ENCODE data around the gene HERC2.

DNA sequence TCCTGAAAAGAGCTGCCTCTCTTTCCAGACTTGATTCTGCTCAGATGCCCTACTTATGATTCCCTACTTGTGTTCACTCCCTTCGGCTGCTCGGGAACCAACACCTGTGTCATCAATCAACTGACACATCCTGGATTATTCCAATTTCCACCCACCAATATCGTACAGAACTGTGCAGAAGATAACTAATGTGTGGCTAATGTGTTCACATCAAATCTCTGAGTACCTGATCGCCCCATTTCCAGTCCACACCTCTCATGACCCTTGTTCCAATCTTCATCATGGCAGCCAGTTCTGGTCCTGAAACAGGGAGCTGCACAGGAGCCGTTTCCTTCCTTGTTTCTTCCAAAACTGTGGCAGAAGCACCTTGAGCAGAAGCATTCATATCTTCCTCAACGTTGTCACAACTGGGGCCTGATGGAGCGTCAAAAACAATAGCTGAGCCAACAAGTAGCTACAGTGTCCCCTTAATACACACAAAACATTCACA is 100.1 kb downstream of the HERC2 start:
- RRBS, 2 experiments: no CpG with 5 or more reads among the region's 7 CpGs

GRCh38 chr15:28322024-28322291 is at the start of gene HERC2:
Gene HERC2 (minus strand): TSS chr15:28322179.
- RRBS, 2 experiments: no CpG with 5 or more reads among the region's 43 CpGs

- RRBS, 2 experiments: no CpG with 5 or more reads among the region's 23 CpGs
Measured at GRCh38 chr15:29118079-29118595, 151.5 kb downstream of the NSMCE3 start.

DNA sequence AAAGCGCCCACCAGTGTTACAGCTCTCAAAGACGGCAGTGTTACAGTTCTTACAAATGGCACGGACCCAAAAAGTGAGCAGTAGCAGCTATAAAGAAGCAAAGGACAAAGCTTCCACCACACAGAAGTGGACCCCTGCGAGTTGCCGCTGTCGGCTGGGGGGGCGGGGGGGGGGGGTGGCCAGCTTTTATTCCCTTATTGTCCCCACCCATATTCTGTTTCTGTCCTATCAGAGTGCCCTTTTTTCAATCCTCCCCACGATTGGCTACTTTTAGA is 86.5 kb upstream of the ENTREP2 start:
- RRBS, 2 experiments: no CpG with 5 or more reads among the region's 8 CpGs

DNA sequence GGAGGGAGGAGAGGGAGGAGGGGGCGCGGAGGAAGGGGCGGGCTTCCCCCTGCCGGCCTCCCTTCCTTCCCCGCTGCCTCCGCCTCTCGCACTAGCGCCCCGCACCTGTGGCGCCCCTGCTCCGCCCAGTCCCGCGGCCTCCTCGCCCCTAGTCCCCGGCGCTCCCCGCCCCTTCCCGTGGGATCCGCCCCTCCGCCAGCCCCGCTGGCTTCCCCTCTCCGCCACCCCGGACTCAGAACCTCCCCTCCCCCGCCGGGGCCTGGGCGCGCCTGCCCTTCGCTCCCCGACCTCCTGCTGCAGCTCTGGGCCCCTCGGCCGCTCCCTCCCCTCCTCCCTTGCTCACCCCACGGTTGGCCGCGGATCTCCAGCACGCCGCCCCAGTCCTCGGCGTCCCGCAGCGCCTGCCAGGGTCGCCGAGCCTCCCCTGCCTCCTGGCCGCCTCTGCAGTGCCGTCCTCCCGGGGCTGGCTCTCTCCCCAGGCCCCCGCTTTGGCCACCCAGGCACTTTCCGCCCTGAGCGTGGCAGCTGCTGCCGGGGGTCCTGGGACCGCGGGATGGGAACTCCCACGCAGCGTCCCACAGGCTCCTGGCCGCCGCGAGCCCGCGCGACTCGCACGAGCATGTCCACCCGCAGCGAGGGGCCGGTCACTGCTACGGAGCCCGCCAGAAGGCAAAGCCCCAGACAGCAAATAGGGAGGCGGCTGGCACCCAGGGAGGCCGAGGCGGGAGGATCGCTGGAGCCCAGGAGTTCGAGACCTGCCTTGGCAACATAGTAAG is 104.2 kb upstream of the ENTREP2 start:
- RRBS, 2 experiments: under 1 to 4% methylated on average over 18 to 30 of the region's 71 CpGs

- RRBS, 2 experiments: no CpG with 5 or more reads among the region's 5 CpGs
Measured at GRCh38 chr15:29677170-29677480, 106.3 kb upstream of the ENTREP2 start.

- RRBS, 2 experiments: no CpG with 5 or more reads among the region's 16 CpGs
Measured at GRCh38 chr15:29686993-29687732, 116.4 kb upstream of the ENTREP2 start.

- RRBS, 2 experiments: 49 to 63% methylated on average over 13 of the region's 36 CpGs
Measured at GRCh38 chr15:30044297-30044689, 38.5 kb upstream of the GOLGA8J start.

- RRBS, 2 experiments: no CpG with 5 or more reads among the region's 99 CpGs
Measured at GRCh38 chr15:30470752-30471461, 56.8 kb upstream of the GOLGA8R start.

DNA sequence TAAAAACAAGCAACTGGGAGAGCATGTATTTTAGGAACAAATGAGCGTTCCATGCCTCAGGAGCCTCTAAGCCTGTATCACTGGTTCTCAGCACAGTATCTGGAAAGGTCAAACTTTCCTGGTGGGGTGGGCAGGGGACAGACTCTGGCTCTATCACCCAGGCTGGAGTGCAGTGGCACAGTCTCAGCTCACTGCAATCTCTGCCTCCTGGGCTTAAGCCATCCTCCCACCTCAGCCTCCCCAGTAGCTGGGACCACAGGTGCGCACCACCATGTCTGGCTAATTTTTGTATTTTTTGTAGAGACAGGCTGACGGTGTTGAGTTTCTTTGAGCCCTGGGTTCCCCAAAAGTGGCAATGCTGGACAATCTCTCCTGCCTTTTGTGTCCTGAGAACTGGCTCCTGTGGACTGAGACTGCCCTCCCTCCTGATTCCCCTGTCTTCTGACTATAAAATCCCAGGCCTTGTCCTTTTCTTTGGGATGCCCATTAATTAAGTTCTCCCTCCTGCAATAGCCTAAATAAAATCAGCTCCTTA is 42.0 kb downstream of the FAN1 start:
- RRBS, 2 experiments: no CpG with 5 or more reads among the region's 3 CpGs

- RRBS, 2 experiments: 0% methylated on average over 5 of the region's 9 CpGs; no CpG with 5 or more reads in 1 of the 2 experiments
Measured at GRCh38 chr15:30992131-30992371, 623 bp upstream of the MTMR10 start.

DNA sequence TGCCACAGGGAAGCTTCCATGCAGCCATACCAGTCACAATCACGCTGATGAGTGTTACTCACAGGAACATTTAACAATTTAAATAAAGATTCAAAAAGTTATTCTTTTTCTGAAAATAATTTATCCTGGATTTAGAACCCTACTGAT is 817 bp upstream of the MTMR10 start:
- RRBS, 2 experiments: no CpG with 5 or more reads among the region's 1 CpG

DNA sequence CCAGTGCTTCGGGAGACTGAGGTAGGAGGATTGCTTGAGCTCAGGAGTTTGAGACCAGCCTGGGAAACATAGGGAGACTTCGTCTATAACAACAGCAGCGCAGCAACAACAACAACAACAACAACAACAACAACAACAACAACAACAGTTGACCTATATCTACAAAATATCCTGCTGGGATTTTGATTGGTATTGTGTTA is 16.0 kb upstream of the MTMR10 start:
- RRBS, 2 experiments: no CpG with 5 or more reads among the region's 3 CpGs

- RRBS, 2 experiments: no CpG with 5 or more reads among the region's 14 CpGs
Measured at GRCh38 chr15:31081086-31082070, 20.1 kb downstream of the TRPM1 start.

- RRBS, 2 experiments: no CpG with 5 or more reads among the region's 11 CpGs
Measured at GRCh38 chr15:31082858-31083456, 18.6 kb downstream of the TRPM1 start.

DNA sequence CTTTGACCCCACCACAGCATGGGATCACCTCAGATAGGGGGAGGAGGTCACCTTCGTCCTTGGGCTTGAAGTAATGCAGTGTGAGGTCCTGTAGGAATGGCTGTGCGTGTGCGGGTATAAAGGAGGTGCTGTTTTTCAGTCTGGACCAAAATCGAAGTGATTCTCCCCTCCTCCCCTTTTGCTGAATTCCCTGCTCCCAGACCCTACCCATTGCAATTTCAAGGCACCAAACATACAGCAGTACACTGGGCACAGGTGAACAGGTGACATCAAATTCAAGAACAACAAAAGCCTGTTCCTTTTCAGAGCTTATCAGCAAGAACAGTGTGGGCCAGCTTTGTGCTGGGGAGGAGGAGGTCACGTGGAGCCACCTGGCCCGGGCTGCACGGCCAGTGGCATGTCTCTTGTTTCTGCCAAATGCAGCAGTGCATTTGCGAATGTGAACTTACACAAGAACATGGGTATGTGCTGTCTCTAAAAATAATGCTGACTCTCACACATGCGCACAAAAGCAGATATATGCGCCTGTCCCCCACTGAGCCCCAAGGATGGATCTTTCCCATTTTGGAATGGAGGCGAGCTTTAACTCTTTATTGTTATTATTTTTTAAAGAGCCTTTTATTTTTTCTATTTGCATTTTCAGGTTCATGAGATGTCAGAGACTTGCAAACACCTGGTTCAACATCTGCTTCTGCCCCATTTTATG is 57.7 kb upstream of the TRPM1 start:
- RRBS, 2 experiments: no CpG with 5 or more reads among the region's 11 CpGs

GRCh38 chr15:31216217-31216693 is 110.4 kb upstream of the KLF13 start:
- RRBS, 2 experiments: 8 to 22% methylated on average over 5 to 9 of the region's 26 CpGs

- RRBS, 2 experiments: no CpG with 5 or more reads among the region's 7 CpGs
Measured at GRCh38 chr15:31229119-31229817, 97.4 kb upstream of the KLF13 start.

GRCh38 chr15:31254247-31254667 is 72.4 kb upstream of the KLF13 start:
- RRBS, 2 experiments: no CpG with 5 or more reads among the region's 1 CpG

DNA sequence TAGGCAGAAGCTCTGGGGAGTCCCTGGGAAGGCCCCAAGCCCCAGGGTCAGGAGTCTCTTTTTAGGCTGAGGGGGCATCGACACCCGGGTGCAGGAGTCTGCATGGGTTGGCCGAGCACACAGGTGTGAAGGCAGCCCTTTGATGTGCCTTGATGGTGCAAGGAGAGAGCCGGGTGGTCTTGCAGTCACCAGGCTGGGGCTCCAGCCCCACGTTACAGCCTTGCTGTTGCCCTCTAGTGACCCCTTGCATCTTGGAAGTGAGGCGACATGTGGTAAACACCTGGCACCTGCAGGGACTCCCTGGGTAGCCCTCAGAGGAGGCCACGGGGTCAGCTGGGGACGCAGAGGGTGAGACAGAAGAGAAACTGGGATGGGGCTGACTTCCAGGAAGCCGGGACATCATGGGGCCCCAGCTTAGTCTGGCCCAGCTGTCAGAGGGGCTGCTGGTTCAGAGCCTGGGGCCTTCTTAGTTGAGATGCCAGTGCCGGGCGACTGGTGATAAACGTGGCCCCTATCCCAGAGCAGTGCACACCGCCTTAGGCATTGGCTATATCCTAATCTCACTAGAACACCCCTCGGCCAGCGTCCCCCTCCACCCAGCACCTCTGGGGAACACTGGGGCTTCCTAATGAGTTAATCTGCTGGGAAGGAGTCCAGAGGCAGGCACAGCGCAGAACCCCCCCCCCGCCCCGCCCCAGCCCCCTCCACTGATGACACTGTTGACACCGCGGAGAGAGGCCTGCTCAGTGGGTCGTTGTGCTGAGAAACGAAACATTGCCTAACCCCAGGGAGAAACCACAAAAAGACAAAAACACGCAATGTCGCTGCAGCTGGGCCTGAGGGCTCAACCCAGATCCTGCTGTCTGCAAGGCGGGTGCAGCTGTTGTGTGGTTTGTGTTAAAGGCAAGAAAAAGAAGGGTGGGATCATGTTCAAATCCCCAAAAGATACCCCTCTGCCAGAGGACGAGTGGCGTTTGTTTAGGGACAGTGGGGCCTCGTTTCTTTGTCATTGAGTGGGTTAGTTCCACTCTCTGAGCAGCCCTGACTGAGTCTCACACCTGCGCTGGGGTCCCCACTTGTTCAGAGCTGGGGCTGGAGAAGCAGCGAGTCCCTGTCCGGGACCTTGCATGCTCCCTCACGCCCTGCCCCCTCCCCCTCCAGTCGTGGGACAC is 60.5 kb upstream of the KLF13 start:
- RRBS, 2 experiments: 55 to 77% methylated on average over 5 of the region's 33 CpGs

Measured in Panc1 (cell line).